Kidney (tissue), 2 donors: ENCODE data around the gene ADAMTS19.

DNA sequence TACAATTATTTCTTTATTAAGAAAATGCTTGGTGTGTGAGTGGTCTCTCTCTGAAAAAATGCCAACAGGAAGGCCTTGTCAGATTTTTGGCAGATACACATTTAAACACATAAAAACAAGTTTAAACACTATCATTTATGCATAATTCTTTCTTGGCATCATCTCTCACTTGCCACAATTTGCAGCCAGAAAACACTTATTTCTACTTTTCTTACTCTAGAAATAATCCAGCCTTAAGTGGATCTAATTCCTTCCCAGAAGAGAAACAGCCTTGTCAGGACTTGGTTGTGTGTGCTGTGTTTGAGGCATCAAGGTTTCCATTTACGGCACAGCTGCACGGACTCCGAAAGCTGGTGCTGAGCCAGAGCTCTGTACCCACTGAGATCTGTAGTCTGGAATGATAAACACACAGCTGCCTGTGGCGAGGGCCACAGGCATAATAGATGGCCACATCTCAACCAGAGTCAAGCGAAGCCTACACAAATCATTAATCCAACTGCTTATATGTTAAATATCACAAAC, 738.1 kb upstream of the ZNF608 start:
- PRO-cap: no peak
- RRBS: no CpG with 5 or more reads among the region's 5 CpGs

GRCh38 chr5:126365494-126365783, 57.8 kb upstream of the GRAMD2B start:
- PRO-cap: no peak
- RRBS: no CpG with 5 or more reads among the region's 4 CpGs

GRCh38 chr5:126437012-126437832, 14.0 kb downstream of the GRAMD2B start:
- PRO-cap: no peak
- RRBS: no CpG with 5 or more reads among the region's 5 CpGs

GRCh38 chr5:126464864-126465471, 41.8 kb downstream of the GRAMD2B start:
- PRO-cap: unidirectional peak, plus-strand start at chr5:126465204
- RRBS: no CpG with 5 or more reads among the region's 9 CpGs

DNA sequence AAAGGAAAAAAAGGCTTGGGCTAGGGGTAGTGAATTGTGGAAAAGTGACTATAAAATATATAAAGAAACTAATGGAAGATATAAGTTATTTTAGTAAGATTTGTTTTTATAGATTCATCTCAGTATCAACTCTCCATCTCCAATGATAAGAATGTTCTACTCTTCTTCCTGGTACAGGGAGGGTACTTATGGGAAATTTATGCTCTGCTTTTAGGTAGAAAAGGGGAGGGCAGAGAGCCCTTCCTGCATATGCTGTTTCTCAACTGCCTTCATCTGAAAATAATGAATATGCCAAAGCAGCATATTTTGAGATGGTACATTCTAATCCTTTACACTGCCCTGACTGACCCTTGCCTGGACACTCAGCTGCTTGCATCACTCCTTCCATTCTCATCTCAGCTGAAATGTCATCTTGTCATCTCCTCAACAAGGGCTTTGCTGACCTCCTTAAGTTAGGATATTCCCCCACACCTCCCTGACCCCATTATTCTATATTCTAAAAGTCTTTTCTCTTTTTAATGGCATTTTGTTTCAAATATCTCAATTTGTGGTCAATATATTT, 68.6 kb downstream of the ALDH7A1 start:
- PRO-cap: no peak

DNA sequence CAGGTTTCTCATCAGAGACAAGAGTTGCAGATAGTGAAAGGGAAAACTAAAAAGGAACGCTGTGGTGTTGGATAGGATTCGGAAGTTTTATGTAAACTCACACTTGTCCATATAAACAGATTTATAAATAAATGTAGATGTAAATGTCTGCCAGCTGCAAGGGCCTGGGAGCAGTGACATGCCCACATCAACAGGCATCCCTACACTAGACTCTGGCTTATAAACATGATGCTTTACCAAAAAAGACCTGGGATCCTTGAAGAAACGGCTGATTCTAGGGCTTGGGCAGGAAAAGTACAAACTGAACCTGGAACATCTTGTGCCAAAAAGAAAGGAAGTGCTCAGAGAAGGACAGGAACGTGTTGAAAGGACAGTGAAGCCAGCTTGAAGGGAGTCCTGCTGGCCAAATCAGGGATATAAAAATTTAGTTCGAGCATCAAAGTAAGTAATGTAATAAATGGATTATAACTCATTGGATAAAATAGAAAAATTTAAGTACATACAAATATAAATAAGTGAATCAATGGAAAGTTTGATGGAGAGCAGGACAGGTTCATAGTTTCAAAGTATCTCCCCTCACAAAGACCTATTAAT, 58.2 kb downstream of the ALDH7A1 start:
- PRO-cap: no peak
- RRBS: no CpG with 5 or more reads among the region's 5 CpGs

DNA sequence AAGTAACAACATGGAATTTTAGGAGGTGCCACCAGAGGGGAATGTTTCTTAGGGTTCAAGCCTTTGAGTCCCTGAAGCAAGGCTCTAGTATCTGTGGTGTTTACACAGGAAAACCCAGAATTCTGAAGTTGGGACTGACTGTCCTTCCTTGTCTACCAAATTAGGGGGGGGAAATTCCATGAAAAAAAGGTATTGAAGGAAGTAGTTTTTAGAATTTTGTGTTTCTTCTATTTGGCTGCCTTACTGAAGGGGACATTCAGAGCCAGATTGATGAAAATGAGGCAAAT, 69.5 kb downstream of the LMNB1 start:
- PRO-cap: no peak

DNA sequence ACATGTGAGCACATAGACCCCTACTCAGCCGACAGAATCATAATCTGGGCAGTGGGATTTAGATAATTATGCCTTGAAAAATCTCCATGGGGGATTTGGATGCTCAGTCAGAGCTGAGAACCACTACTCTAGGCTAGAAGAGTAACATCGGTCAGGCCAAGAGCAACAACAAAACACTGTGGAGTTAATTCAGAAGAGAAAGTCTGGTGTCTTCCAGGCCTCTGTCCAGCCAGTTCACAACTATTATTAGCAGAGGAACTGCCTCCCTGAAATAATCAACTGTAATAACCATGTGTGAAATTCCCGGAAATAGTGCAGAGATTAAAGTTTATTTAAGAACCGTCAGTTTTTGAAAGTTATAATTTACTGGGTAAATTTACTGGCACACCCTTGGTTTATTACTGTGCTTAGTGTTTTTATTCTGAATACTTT, 8.2 kb upstream of the MARCHF3 start:
- PRO-cap: no peak
- RRBS: no CpG with 5 or more reads among the region's 4 CpGs

- PRO-cap: no peak
- RRBS: no CpG with 5 or more reads among the region's 8 CpGs
These were observed 8.1 kb downstream of the MEGF10 start for GRCh38 chr5:127298540-127299193.

- PRO-cap: no peak
- RRBS: no CpG with 5 or more reads among the region's 14 CpGs
These were observed 107.0 kb upstream of the PRRC1 start for GRCh38 chr5:127410323-127410865.

- PRO-cap: no peak
- RRBS: no CpG with 5 or more reads among the region's 4 CpGs
These were observed 36.2 kb downstream of the PRRC1 start for GRCh38 chr5:127553508-127554153.

DNA sequence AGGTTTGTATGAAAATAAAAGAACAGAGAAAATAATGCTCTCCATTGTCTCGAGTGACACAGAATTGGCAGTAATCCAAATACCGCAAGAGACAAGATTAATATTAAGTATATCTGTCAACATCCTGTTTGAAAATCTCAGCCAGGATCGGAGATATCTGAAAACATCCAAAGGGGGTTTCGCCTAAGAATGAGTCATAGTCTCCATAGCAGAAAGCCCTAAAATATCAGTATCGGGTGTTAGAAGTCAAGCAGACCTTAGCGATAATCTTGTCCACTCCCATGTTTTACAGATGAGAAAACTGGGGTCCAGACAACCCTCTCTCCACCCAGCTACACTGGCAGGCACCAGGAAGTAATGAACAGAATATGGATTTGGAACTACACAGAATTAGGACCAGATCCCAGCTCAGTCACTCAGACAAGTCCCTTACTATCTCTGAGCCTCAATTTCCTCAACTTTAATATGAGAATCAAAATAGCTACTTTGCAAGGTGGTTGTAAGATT, 189.7 kb downstream of the CCDC192 start:
- PRO-cap: no peak
- RRBS: no CpG with 5 or more reads among the region's 6 CpGs

- PRO-cap: no peak
- RRBS: no CpG with 5 or more reads among the region's 3 CpGs
These were observed 65.9 kb upstream of the SLC12A2 start for GRCh38 chr5:128017503-128018182.

DNA sequence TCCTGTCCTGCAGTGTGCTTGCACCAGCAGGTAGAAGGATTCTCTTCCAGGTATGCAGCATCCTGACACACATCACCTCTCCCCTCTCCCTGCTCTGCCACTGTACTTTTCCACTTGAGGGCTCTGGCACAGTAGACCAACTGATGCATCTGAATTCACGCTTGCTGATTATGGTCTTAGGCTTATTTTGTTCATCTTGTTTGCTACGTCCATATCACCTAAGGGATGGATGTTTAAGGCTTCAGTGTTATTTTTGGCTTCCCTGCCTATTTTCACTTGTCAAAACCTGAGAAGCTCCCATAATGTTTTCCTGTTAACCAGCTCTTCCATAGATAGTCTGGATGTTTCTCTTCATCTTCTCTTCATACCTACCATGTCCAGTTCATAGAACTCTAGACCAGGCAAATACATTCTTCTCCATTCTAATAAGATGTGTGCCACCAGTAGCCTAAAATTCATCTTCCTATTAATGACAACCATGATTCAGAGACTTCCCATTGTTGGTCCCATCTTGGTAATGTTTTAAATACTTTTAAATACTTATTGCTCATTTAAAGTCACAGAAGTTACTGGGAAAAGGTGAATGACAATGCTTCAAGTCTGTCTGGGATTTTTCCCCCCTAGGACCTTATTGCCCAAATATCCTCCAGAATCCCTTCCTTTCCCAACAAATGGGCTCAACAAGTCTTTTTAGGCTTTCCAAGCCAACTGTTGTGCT, 64.8 kb upstream of the SLC12A2 start:
- PRO-cap: no peak
- RRBS: no CpG with 5 or more reads among the region's 2 CpGs

DNA sequence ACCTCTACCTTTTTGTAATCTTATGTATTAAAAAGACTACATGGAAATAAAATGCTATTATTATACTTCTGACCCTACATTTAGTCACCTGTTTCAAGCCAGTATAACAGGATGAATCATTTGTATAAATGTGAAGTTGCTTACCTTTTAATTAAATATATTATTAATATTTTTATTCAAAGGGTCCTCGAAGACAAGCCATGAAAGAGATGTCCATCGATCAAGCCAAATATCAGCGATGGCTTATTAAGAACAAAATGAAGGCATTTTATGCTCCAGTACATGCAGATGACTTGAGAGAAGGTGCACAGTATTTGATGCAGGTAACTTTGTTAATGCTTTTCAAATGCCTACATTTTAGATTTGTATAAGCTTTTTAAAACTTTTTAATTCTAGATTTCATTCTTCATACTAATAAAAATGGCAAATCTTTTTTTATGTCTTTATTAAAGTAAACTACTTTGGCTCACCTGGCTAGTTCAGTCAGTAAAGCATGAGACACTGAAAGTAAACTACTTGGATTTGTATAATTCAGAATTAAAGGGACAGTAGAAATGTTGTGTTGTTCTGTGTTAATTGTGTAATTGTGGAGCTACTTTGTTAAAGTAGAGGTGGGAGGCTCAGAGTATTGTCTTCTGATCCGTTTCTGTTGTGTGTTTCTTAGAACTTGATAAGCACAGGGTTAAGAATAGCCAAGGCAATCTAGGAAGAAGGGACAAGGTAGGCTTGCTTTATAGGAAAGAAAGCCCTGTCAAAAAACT, 78.1 kb downstream of the SLC12A2 start:
- PRO-cap: no peak
- RRBS: no CpG with 5 or more reads among the region's 4 CpGs

GRCh38 chr5:129113552-129114183, 19.1 kb downstream of the ISOC1 start:
- PRO-cap: no peak
- RRBS: no CpG with 5 or more reads among the region's 2 CpGs

DNA sequence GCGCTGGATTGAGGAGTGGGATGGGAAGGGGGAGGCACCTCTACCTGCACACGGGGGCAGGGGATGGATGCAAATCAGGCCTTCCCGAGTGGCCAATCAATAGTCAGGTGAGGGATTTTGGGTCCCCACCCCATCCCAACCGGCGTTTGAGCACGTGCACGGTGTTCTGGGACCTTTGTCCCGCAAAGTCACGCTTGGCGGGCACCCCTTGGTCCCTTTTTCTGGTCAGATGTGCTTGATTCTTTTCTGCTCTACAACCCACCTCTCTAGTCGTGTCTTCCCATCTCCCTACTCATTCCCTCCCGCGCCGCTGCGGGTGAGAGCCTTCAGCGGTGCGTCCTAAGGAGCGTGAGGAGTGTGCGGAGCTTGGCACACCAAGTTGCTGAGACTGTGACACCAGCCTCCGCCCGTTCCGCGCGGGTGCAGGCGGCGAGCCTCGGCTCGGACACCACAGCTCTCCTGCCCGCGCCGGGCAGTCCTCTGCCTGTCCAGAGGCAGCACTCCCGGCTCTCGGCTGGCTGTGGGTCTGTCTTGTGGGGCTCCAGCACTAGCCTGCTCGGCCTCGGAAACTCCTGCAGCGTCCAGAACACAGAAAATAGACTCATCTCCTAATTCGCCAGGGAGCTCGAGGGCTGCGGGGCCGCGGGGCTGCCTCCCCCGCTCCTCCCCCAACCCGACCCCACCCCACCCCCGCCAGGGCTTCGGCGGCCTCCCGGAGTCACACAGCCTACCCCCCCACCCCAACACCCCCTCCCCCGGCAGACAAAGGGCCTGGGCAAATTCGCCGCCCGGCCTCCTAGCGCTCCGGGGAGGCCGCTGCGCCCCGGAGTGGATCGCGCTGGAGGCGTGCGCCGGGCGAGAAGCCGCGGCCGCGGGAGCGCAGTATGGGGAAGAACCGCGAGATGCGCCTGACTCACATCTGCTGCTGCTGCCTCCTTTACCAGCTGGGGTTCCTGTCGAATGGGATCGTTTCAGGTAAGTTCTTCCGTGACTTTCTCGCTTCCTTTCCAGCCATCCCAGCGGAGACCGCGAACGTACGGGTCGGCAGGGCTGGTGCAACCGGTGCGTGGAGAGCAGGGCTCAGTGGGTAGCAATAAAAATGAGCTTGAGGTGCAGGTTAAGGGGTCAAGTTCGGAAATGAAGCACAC, at the start of gene ADAMTS19:
Gene ADAMTS19, plus strand, starts transcription at position 791 of the 1,148 bp plus-strand sequence.
- PRO-cap: no peak
- RRBS: 5% methylated on average over 3 of the region's 83 CpGs

DNA sequence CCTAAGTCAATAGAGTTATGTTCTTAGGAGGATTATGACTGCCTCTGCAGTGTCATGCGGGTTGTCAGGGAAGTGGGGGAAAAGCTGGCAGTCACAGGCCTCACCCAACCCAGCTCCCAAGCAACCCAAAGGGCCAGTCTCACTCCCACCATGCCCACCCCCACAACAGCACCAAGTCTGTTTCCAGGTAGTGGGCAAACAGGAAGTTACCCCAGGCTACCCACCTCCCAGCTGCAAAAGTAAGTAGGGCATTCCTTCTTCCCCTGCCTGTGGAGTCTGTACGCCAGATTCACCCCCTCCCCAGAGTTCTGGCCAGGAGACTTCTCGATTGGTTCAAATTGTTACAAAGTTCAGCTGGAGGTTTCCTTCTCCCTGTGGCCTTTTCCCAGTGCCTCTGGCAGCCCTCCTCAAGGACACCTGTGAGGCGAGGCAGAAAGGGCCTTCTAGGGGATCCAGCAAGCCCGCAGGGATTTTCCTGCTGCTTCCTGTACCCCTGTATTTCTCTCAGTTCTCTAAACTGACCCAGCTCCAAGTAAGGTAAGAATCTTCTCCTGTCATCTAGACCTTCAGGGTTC, 145.2 kb downstream of the HINT1 start:
- PRO-cap: no peak
- RRBS: no CpG with 5 or more reads among the region's 5 CpGs

- PRO-cap: no peak
- RRBS: no CpG with 5 or more reads among the region's 1 CpG
These were observed 95.8 kb downstream of the HINT1 start for GRCh38 chr5:131069343-131069588.

DNA sequence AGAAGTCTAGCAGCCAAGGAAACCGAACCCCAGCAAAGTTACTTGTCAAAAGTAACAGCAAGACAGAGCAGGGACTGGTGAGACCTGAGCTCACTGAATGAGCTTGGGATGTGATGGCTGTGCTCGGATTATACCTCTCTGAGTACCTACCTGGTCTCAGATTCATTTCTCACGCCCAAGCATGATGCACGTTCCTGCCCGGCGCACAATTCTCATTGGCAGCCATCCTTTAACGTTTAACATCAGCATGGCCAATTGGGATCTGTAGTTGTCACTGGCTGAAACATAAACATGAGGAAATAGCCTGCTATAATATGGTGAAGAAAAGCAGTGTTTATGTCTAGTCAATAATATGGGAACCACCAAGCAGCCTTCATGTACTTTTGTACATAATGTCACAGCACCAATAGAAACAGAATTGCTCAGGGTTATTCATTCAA, 732 bp downstream of the LYRM7 start:
- PRO-cap: no peak
- RRBS: no CpG with 5 or more reads among the region's 7 CpGs